WTC11 (cell line): Measurements from ENCODE around the genes RAB42, YTHDF2 and SRSF4.

DNA sequence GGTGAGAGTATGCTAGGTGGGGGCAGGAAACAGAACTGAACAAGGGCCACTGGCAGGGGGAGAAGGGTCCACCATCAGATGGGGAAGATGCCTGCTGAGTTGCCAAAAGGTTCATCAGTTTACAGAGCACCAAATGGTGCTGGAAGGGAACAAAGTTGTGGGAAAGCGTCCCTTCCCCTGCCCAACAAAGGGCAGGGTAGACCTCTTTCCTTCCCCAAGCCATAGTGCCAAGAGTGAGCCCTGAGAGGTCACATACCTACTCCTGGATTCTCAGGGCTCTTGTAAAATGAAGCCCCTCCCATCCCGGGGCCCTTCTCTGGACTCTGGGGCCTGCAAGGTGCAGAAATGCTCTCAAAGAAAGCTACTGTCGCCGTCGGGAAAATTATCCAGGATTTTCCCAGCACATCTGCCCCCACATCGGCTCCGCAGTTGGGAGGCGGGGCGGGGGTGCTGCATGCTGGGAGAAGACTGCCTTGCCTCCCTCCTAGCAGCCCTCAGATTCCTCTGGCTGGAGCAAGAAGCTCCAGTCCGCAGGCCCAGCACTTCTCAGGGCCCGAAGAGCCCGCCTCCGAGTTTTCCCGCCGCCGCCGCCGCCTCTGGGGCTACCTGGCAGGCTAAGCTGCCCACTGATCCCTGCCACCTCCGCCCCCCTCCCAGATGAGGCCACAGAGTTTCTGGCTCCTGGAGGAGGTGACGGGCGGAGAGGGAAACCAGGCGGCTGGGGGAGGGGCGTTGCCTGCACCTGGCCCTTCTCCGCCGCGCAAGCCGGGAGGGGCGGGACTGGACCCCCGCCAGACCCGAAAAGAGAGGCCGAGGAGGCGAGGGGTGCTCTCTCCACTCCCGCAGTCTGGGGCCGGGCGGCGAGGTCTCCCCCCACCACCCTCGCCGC lies 29.1 kb downstream of the AHDC1 start:
- PRO-cap: bidirectional peak, plus-strand start at position 837 of the sequence, minus-strand start at position 598 of the sequence

- PRO-cap: no peak
Observed at GRCh38 chr1:27577468-27577829, 26.5 kb downstream of the AHDC1 start.

DNA sequence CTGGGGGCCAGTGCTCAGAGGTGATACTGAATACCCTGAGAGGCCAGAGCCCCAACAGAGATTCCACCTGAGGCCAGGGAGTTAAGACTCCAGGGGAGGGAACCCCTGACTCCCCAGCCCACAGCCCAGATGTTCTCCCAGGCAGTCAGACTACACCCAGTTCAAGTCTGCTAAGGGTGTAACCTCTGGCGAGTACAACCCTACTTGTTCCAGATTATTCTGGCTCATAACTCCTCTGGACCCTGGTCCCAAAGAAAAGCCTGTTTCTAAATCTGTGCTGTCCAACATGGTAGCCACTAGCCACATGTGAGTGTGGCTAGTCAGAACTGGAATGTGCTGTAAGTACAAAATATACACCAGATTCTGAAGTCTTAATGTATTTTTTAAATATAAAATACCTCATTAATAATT lies 26.1 kb downstream of the AHDC1 start:
- PRO-cap: no peak

GRCh38 chr1:27737775-27738018 lies 11.9 kb downstream of the FAM76A start:
- PRO-cap: no peak

DNA sequence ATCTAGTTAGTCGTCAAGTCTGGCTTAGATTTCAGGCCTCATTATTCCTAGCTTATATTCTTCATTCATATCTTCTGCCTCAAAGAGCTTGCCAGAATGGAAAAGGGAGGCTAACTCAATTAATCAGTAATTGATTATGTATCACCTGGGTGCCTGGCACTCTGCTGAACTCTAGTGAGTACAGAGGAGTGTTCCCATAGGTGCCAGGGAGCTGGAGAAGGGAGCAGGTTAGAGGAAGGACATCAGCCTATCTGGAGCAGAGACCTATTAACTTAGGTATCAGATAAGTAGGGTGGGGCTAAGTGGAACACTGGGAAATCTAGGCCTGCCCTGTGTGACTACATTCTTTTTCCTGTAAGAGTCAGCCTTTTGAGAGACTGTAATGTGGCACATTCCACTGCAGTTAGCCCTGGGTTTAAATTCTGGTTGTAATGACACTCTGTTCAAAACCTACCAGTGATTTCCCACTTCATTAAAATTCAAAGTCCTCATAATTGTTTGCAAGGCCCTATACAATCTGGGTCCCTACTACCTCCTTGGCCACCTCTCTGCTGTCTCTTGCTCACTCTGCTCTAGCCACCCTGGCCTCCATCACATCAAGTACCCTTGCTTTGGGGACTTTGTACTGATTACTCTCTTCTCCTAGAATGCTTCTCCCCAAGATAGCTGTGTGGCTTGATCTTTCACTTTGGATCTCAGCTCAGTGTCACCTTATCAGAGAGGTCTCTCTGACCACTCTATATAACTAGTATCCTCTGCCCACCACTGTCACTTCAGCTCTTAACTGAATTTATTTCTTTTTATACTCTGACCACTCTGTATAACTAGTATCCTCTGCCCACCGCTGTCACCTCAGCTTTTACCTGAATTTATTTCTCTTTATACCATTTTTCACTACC lies 12.9 kb downstream of the STX12 start:
- PRO-cap: no peak

DNA sequence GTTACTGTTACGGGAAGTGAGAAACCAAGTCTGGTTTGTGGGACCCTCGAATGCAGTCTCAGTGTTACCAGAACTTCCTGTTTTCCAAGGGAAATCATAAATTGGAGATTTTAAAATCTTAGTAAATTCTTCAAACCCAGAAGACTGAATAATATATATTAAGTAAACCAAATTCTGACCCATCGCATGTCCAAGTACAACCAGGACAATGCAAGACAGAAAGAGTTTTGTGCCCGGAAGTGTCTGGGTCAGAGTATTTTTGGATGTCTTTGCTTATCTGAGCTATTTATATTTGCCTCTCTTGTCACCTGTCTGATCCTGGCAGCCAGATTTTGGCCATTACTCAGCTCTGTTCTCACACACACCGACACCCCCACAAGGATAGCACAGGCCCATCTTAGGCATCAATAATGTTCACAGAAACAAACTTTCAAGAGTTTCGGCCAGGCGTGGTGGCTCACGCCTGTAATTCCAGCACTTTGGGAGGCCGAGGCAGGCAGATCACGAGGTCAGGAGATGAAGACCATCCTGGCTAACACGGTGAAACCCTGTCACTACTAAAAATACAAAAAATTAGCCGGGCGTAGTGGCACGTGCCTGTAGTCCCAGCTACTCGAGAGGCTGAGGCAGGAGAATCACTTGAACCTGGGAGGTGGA lies 8.9 kb downstream of the ATP5IF1 start:
- PRO-cap: no peak

GRCh38 chr1:28248164-28248867 lies 11.0 kb upstream of the SESN2 start:
- PRO-cap: unidirectional peak, minus-strand start at chr1:28248609

- PRO-cap: bidirectional peak, plus-strand start at chr1:28260290, minus-strand start at chr1:28259989
Observed at GRCh38 chr1:28259739-28260676, 690 bp downstream of the SESN2 start.

- PRO-cap: no peak
Observed at GRCh38 chr1:28321897-28322784, 6.7 kb upstream of the MED18 start.

GRCh38 chr1:28517530-28518777 lies 12.1 kb downstream of the RCC1 start:
- PRO-cap: unidirectional peak, plus-strand start at chr1:28518255; bidirectional peak, plus-strand start at chr1:28518687, minus-strand start at chr1:28518511

GRCh38 chr1:28591804-28592567 lies at the start of gene RAB42:
TSS of gene RAB42 (plus strand) at chr1:28592265.
- PRO-cap: bidirectional peak, plus-strand start at chr1:28592475, minus-strand start at chr1:28592406

GRCh38 chr1:28592568-28592992 lies 515 bp downstream of the RAB42 start:
- PRO-cap: unidirectional peak, minus-strand start at chr1:28592716

- PRO-cap: bidirectional peak, plus-strand start at chr1:28648600, minus-strand start at chr1:28648248; unidirectional peak, minus-strand start at chr1:28649222
Observed at GRCh38 chr1:28648464-28649635, 6.0 kb upstream of the TAF12 start.

DNA sequence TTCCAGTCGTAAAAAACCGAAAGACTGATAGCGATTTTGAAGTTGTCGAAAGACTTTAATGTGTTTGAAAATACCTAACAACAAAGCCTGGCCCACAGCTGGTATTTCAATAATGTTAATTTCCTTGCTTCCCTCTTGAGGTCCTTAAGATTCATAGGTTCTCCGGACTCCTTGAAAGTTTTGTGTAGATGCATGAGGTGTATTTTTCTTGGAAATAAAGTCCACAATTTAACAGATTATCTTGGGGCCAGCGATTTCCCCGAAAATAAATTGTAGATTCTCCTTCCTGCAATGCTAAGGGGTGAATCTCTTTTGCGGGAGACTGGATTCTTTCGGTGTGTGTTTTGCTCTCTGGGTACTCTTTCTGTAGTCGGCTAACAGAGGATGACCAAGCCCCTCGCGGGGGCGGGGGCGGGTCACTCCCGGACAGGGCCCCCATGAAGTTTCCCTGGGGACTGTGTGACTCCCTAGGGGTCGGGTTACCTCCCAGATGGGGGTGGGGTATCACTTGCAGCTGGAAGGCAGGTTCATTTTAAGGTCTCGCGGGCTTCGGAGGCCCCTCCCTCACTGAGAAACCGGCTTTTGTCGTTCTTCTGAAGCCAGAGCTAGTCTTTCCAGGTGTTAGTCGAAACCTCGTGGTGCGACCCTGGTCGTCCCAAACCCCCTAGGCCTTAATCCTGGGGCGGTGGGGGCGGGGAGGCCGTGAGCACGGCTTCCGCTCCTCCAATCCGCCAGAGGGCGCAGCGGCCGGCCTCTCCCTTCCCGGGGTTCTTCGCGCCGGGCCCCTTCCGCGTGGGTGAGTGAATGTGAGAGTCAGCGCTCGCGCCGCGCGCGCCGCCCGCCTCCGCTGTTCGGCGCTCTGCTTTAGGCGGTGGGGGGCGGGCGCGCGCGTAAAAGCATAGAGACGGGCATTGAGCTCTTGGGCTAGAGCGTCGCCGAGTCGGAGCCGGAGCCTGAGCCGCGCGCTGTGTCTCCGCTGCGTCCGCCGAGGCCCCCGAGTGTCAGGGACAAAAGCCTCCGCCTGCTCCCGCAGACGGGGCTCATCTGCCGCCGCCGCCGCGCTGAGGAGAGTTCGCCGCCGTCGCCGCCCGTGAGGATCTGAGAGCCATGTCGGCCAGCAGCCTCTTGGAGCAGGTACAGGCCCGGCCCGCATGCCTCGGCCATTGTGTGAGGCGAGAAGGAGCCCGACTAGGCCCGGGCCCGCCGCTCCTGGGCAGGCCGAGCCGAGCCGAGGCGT lies at the start of gene YTHDF2:
Gene YTHDF2 (plus strand): TSS at position 927 of the 1,237 bp plus-strand sequence.
- PRO-cap: bidirectional peak, plus-strand start at position 608 of the sequence, minus-strand start at position 648 of the sequence; bidirectional peak, plus-strand start at position 927 of the sequence, minus-strand start at position 1,033 of the sequence; bidirectional peak, plus-strand start at position 1,163 of the sequence, minus-strand start at position 1,165 of the sequence

- PRO-cap: bidirectional peak, plus-strand start at chr1:28888066, minus-strand start at chr1:28888098
Observed at GRCh38 chr1:28887319-28888685, 26.6 kb upstream of the EPB41 start.

DNA sequence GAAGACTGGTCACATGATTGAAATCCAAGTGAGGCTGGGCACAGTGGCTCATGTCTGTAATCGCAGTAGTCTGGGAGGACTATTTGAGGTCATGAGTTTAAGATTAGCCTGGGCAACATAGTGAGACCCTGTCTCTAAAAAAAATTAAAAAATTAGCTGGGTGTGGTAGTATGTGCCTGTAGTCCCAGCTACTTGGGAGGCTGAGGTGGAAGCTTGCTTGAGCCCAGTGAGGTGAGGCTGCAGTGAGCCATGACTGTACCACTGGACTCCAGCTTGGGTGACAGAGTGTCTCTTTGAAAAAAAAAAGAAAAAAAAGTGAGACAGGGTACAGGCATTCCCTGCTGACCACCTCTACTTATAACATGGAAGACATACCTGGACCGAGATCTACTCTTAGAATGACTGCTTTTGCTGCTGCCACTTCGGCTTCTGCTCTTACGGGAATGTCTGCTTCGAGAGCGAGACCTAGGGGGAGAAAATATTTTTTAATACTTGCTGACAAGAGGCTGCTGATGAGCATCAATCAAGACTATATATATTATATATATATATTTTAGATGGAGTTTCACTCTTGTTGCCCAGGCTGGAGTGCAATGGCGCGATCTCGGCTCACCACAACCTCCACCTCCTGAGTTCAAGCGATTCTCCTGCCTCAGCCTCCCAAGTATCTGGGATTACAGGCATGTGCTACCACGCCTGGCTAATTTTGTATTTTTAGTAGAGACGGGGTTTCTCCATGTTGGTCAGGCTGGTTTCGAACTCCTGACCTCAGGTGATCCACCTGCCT lies 26.2 kb upstream of the TMEM200B start:
- PRO-cap: no peak

DNA sequence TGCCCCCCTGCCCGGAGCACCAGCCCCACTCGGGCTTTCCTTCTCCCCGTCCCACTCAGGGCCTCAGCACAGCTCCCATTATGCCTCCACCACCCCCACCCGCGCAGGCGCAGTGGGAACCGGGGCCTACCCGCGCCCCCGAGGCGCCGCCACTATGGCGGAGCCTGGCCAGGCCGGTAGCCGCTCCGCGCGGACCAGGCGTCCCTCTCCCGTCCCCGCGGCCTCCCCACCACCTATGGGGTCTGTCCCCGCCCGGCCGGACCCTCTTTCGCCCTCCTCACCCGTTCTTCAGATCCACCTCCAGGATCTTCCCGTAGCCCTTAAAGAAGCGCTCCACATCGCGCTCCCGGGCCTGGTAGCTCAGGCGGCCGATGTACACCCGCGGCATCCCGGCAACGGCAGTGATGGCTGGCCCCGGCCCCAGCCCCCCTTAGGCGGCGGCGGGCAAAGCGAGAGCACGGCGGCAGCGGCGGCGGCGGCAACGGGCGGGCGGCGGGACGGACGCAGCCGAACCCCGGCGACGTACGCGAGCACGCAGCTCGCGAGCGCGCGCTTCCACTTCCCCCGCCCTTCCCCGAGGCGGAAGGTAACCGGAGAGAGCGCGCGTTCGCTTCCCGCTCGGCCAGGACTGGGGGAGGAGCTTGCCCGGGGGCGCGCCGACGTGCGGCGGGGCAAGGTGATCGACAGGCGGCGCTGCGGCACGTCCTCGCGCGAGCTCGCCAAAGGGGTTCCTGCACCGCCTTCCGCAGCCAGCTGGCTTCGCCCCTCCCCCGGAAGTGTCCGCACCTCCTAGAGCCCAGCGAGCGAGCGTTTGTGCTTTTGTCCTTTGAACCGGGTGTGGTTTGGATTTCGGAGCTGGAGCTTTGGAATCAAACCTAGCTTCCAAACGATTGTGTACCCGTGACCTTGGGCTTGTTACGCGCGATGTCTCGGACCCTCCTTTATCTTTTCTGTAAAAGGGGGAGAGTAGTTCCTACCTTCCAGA lies at the start of gene SRSF4:
Gene SRSF4 (minus strand): TSS at position 536 of the 985 bp plus-strand sequence.
- PRO-cap: bidirectional peak, plus-strand start at position 155 of the sequence, minus-strand start at position 103 of the sequence; bidirectional peak, plus-strand start at position 283 of the sequence, minus-strand start at position 237 of the sequence; unidirectional peak, minus-strand start at position 406 of the sequence; bidirectional peak, plus-strand start at position 829 of the sequence, minus-strand start at position 503 of the sequence

DNA sequence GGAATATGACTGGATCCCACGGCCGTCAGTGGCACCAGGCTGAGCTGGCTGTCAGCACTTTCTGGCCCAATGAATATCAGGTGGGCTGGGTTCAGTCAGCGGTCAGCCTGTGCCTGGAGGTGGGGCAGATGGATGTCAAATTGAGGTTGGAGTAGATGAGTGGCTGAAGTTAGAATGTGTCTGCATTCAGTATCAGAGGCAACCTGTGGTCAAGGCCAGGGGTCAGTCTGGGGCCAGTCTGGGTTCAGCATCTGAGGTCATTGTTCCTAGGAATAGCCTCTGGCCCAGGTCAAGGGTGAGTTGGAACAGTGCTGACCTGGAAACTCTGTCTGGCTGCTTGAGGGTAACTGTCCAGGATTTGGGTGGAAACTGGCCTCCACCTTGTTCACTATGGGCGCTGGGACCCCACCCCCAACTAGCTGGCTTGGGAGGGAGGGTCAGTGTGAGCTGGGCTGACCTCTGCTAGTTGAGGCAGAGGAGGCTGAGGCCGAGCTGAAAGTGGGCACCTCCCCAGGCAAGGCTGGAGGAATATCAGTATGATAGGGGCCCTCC lies 22.5 kb downstream of the PTPRU start:
- PRO-cap: no peak

DNA sequence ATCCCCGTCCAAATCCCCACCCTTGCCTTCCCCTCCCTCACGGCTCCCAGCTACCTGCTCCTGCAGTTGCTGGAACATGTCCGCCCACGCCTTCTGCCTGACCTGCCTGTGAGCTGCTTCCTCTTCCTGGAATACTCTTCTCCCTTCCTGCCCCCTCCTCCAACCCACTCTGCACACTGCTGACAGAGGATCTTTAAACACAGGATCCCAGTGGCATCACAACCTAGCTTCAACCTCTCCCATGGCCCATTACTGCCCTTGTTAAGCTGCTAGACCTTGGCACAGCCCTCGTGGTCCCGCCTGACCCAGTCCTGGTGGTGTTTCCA lies 118.3 kb downstream of the PTPRU start:
- PRO-cap: no peak

DNA sequence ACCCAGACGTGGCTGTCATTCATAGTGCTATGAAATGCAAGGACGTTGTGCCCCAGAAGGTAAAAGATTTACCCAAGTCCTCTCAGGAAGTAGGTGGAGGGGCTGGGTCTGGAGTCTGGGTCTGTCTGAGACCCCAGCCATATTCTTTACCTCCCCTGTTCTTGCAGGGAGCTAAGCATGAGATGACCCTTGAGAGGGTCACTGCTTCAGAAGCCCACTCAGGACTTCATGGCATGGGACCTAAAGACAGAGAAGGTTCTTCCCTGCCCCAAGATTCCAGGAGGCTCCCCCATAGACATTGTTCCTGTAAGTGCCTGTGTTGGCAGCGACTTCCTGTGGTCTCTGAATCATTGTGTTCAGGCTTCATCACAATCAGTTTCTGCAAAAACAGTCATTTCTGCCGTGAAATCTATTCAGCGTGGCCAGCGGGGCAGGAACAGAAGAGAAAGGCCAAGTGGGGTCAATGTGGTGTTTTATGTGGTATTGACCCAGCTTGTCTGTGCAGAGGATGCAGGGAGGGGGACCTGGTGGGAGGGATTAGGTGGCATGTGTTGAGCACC lies 475.5 kb downstream of the PTPRU start:
- PRO-cap: no peak